Tibial artery (tissue), 1 donor: ENCODE measurements around a stretch of chr18.

DNA sequence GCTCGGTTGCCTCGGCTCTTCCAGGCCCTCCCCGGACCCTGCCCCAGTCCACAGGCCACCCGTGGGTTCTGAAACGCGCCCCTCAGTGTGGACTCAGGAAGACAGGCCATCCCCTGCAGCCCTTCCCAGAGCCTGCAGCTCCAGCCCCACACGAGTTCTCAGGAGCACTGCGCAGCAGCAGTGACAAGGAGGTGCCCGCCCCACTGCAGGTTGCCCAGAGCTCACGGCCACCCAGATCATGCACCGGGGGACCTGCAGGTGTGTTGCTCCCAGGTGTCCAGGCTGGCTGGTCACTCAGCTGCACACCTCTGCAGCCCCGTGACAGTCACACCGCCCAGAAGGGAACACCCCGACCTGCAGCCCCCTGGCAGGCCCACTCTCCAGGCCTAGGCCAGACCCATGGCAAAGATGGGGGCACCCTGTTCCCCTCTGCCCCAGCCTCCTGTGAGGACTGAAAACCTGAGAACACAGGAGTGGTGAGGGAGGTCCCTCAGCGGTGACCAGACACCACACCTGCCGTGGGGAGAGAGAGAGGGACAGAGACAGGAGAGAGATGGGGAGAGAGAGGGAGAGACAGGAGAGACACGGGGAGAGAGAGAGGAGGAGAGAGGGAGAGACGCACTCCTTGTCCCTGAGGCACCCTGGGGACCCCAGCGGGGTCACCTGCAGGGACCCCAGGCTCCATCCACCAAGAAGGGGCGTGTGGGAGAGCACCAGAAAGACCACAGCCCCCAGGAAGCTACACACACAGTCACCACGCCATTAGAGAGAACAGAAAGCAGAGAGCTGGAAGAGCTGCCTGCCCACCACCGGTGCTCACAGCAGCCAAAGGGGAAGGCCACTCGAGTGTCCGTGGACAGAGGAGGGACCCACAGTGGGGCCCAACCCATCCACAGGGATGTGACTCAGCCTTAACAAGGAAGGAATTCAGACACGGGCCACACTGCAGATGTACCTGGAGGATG is 11.9 kb upstream of the NFATC1 start:
- PRO-cap = no peak

DNA sequence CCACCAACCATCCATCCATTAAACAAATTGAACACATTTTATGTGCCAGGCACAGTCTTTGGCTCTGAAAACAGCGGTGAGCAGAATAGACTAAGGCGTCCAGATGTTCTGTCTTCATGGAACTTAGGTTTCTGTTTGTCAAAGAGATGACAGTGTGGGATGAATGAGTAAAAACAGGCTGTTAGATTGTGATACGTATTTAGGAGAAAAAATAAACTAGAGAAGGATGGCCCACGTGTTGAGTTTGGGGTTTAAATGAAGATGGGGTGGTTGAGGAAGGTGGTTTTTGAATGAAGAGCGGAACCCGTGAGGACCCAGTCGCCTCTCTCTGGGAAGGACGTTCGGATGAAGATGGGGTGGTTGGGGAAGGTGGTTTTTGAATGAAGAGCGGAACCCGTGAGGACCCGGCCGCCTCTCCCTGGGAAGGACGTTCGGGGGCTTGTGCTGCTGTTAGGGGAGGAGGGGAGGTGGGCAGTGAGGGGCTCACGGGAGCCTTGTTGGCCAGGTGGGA is 14.0 kb downstream of the NFATC1 start:
- PRO-cap = no peak

DNA sequence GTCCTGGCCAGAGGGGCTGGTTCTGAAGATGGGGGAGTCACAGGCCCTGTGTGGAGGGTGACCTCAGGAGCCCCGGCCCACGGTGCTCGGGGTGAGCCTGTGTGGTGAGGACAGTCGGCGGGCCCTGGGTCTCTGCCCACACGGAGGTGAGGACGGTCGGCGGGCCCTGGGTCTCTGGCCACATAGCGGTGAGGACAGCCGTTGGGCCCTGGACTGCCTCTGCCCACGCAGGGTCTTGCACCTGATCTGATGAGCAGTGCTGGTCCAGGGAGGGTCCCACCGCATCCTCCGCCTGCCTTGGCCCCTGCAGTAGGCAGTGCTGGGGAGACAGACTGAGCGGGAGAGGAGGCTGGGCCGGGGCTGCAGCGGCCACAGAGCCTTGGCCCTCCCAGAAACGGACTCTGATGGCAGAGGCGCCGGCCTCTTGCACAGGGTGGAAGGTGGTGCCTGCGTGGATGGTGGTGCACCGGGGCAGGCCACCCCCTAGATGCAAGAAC is 36.5 kb downstream of the NFATC1 start:
- PRO-cap = no peak

DNA sequence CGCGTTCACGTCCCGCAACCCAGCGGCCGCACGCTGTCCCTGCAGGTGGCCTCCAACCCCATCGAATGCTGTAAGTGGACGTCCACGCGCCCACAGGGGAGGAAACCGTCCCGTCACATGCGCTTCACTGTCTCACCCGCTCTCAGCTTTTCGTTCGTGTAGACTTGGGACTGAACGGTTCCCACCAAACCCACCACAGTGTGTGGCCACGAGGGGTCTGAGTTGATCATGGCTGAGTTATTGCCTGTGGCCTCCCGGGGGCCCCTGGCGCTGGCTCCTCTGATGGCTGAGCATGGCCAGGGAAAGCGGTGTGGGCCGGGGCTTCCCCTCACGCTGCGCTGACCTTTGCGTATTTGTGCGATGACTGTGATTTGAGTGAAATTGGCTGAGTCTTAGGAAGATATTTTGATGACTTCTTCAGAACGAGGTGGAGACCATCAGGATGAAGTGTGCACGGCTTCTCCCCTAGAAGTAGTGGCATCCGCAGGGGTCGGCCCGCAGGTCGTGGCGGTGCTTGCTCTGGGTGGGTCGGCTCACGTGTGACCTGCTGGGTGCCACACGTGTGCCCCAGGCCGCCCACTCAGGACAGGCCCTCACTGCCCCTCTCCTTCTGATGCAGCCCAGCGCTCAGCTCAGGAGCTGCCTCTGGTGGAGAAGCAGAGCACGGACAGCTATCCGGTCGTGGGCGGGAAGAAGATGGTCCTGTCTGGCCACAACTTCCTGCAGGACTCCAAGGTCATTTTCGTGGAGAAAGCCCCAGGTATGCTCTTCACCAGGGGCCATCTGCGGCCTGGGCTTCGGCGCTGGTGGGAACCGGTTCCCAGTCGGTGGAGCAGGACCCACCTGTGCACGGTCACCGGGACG is 55.6 kb downstream of the NFATC1 start:
- PRO-cap = no peak

GRCh38 chr18:79487651-79487921 is 91.9 kb downstream of the NFATC1 start:
- PRO-cap = no peak

GRCh38 chr18:79680335-79681080 is 905 bp downstream of the CTDP1 start:
- PRO-cap = unidirectional peak, minus-strand start at chr18:79680501

DNA sequence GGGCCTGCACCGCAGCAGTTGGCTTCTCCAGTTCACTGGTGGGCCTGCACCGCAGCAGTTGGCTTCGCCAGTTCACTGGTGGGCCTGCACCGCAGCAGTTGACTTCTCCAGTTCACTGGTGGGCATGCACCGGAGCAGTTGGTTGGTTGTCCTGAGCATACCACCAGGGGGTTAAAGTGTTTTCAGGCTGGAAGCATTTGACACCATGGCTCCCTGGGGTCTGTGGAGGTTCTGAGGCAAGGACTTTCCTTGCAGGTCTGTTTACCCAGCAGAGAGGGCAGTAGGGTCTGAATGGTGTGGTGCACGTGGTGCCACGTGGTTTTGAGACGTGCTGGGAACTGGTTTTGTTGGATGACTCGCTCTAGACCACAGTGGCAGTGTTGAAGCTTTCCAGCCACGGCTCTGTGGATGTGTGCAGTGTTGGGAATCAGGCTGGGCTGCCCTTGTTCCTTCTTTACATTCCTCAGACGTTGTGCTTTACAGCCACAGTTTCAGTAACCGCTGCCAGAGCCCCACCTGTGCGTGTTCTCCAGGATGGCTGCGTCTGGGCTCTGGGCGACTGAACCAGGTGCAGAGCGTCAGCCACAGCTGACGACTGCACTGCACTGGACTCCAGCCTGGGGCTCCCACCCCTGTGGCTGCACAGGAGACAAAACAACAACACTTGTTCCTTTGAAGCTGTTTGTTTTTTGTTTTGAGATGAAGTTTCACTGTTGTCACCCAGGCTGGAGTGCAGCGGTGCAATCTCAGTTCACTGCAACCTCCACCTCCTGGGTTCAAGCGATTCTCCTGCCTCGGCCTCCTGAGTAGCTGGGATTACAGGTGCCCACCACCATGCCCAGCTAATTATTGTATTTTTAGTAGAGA is 8.2 kb downstream of the CTDP1 start:
- PRO-cap = no peak

GRCh38 chr18:79856127-79856473 is 58.4 kb downstream of the KCNG2 start:
- PRO-cap = no peak

DNA sequence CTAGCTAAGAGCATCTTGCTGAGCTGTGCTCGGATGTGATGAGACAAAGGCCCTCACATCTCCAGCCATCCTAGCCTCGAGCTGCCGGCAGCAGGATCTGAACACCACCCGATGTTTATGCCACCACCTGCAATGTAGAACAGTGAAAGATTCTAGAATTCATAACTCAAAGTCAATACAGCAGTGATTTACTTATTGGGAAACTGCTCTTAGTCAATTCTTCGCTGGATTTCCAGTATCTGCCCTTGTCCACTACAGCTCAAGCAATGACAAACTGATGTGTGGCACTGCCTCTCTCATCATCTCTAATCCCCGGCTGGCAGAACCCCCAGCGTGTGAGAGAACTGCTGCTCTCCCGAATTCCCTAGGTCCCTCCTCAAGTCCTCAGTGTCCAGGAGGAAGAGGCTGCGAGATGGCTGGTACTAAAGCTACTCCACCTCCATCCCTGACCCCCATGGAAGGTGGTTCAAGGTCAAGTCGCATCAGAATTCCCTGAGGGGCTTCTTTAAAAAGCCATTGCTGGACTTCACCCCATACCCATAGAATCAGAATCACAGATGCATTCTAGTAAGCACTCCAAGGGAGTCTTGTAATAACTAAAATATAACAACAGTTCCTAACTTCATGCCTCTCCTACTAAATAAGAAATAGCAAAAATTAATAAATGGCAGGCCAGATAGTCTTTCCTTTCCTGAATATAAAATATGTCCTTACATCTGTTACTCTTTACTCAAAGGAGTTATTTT is 1.6 kb downstream of the TXNL4A start:
- PRO-cap = no peak

GRCh38 chr18:80137412-80138064 is 28.5 kb downstream of the ADNP2 start:
- PRO-cap = no peak

GRCh38 chr18:80172055-80172506 is 63.0 kb downstream of the ADNP2 start:
- PRO-cap = no peak